Vagina (tissue), 1 donor: ENCODE results near the genes WWP2 and COG4.

GRCh38 chr16:69609438-69610450 lies 44.0 kb downstream of the NFAT5 start:
- PRO-cap = no peak
- RAMPAGE, long total RNA = start-site peak on the plus strand at chr16:69609819-69609914, 19 reads

GRCh38 chr16:69728274-69728952 lies 2.1 kb upstream of the NQO1 start:
- PRO-cap = no peak
- RAMPAGE, long total RNA = no peak

- PRO-cap = bidirectional peak, plus-strand start at chr16:69762555, minus-strand start at chr16:69762290
- RAMPAGE, long total RNA = start-site peak on the plus strand at chr16:69762334-69762367, 319 reads
Measured at GRCh38 chr16:69761944-69763004, at the start of gene WWP2. TSS of gene WWP2 (plus strand) at chr16:69762332.

GRCh38 chr16:69838932-69839679 lies 77.0 kb downstream of the WWP2 start:
- PRO-cap = no peak
- RAMPAGE, long total RNA = no peak

DNA sequence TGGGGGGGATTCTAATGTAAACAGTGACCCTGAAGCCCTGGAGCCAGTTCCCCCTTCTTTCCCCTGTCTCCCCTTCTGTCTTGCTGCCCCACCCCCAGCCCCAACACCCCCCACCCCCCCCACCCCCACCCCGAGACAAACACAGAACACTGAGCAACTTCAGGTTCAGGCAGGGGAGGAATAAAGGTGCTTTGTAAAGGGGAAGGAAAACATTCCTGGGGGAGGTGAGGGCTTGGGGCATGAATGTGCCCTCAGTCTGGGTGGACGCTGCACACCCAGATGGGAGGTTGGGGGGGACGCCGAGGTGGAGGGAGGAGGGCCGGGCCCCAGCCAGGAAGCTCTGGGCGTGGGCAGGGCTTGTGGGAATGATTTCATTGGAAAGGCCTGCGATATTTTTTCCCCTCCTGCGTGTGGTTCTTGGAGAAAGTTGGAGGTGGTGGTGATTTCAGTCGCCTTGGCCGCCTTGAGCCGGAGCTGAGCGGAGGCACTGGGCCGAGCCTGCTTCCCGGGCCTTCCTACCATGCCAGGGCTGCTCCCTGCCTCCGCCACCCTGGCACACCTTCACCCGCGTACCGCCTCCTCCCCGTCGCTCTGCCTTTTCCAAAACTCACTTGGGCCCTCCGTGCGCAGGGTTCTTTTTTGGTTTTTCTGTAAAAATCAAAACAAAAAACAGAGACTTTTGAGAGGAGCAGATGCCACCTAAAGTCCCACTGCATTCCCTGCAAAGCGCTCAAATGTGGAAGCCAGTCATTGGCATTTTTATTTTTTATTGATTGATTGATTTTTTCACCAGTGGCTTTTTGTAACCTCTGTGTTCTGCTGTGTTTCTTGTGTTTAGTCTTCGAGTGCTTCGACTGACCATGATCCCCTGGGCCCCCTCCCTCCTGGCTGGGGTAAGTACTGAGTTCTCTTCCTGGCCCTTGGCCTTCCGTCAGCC lies 26.3 kb upstream of the CLEC18A start:
- PRO-cap = bidirectional peak, plus-strand start at position 421 of the sequence, minus-strand start at position 342 of the sequence
- RAMPAGE, long total RNA = start-site peak on the plus strand centred at position 401 of the sequence, 104 bp wide, 20 reads

- PRO-cap = no peak
- RAMPAGE, long total RNA = no peak
Measured at GRCh38 chr16:69926334-69926669, 24.8 kb upstream of the CLEC18A start.

DNA sequence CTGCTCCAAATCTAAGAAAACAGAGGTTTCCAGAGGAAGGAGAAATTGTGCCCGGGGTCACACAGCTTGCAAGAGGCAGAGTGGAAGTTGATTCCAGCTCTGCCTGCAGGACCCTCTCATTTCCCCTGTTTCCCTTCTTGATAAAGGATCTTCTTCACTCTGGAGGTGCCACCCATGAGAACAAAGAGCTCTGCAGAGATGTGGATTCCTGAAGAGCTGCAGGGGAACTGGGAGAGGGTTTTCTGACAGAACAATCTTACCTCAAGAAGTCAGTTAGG lies 26.1 kb downstream of the CLEC18A start:
- PRO-cap = no peak
- RAMPAGE, long total RNA = no peak

GRCh38 chr16:70453659-70453887 lies 822 bp upstream of the FCSK start:
- PRO-cap = no peak
- RAMPAGE, long total RNA = no peak

DNA sequence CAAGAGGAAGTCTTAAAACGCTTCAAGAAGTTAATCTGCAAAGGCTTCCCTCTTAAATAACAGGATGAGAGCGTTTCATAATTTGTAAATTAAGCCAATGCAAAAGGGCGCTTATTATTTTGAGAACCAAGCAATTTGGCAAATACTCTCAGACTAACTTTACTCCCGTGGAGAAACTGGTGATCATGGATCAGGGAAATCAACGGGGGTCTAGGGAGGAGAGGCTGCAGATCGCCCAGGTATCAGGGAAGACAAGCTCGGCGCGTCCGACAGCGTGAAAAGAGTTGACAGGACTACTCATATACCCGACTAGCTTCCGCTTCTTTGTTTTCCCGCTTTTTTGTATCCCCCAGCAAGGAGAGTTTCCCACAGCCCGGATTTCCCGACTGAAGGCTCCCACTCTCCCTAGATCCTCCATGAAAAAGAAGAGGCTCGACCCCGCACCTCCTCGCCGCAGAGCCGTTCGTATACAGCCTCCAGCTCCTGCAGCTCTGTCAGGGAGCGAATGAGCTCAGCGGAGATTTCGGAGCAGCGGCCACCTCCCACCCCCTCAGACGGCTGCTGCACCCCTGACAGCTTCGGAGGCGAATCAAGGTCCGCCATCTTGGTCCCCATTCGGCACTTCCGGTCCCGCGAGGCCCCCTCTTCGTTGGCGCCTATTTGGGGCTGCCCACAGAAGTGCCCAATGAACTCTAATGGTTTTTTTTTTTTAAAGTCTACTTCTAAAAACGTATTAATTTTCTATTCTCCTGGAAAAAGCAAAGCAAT lies at the start of gene COG4:
Gene COG4 (minus strand): TSS at position 626 of the 768 bp plus-strand sequence.
- PRO-cap = bidirectional peak, plus-strand start outside the sequence, minus-strand start at position 624 of the sequence
- RAMPAGE, long total RNA = start-site peak on the minus strand centred at position 618 of the sequence, 6 bp wide, 88 reads

DNA sequence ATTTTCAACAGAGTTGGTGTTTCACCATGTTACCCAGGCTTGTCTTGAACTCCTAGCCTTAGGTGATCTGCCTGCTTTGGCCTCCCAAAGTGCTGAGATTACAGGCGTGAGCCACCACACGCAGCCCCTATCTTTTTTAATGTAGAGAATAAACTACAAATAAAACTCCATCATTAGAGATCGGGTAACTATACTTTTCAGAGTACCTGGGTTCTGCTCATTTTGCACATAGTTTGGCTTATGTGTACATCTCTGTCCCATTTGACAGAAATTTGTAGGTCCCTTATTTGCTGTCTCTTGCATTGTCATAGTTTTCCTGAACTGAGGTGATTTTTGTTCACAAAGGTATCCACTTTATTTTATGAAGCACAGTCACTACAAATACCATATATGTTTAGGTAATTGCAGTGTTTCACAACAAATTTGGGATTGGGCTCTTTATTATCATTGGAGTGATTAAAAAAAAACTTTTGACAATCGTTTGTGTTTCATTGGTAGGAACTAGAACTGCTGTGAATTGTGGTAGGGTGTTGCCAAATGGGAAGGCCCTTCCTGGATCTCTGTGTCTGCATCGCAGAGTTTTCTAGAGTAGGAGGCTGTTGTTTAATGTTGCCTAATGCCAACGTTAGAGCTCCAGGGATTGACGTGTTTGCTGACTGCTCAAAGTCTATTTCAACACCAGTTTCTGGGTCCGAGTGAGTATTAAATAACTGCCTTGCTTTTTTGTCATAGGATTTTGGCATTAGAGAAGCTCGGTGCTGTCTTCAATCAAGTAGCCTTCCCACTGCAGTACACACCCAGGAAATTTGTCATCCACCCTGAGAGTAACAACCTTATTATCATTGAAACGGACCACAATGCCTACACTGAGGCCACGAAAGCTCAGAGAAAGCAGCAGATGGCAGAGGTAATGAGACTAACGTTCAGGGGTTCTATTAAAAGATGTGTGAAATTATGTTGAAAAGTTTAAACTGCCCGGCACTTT lies 39.8 kb downstream of the SF3B3 start:
- PRO-cap = no peak
- RAMPAGE, long total RNA = no peak

DNA sequence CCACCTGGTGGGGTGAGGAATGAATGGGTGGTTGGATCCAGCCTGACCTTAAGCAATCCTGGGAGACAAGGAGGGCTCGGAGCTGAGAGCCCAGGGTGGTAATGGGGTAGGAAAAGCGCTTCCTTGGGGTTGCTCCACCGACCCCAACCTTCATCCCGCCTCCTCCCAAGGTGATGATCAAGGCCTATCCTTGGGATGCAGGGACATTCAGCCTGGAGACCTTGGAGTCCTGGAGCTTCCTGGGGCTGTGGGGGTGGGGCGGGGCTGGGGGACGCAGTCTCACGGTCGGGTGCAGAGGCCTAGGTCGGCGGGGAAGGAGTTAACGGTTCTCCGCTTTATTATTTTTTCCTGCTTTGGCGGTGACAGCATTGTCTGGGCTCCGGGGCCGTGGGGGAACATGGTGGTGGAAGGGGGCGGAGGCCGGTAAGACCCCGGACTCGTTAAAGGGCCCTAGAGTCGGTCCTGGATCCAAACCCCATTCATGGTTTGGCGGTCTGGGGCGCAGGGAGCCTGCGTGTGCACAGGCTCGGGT lies 834 bp downstream of the MTSS2 start:
- PRO-cap = unidirectional peak, plus-strand start at position 482 of the sequence
- RAMPAGE, long total RNA = no peak

- PRO-cap = no peak
- RAMPAGE, long total RNA = no peak
Measured at GRCh38 chr16:70688177-70688909, 2.5 kb upstream of the MTSS2 start.

DNA sequence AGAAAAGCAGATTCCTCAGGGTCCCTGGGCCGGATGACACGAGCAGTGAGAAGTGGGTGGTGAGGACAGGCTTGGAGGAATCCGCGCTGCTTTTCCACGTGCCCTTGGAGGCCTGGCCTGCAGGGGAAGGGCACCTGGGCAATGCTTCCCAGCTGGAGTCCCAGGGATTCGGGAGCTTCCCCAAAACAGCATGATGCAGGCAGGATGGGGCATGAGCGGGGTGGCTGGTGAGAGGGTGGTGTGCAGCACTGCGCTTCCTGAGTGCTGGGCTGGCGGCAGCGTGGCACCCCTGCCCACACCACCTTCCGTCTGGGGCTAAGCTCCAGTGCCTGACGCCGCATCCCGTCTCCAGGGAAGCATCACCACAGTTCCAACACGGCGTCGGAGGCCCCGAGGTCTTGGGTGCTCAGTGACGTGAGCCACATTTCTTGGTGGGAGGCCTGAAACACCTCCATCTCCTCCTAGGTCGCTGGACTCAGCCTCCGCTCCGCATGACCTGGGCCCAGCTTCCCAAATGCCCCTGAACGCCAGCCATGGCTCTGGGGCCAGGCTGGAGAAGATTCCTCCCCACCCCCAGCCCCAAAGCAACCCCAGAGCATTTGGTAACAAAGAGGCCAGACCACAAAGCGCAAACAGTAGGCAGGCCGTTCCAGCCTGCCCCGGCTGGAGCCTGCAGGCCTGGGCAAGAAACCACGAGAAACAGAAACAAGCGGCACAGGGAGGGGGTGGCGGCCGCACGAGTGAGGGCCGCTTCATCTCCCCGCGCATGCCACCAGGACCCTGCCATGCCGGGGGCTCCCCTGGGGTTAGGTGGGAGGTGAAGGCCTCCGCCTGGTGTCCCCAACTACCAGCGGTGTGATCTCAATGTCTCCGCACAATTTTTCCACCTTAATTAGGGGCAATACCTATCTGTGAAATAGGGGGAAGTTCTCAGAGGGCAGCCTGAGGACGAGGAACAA lies 14.0 kb upstream of the MTSS2 start:
- PRO-cap = no peak
- RAMPAGE, long total RNA = no peak

DNA sequence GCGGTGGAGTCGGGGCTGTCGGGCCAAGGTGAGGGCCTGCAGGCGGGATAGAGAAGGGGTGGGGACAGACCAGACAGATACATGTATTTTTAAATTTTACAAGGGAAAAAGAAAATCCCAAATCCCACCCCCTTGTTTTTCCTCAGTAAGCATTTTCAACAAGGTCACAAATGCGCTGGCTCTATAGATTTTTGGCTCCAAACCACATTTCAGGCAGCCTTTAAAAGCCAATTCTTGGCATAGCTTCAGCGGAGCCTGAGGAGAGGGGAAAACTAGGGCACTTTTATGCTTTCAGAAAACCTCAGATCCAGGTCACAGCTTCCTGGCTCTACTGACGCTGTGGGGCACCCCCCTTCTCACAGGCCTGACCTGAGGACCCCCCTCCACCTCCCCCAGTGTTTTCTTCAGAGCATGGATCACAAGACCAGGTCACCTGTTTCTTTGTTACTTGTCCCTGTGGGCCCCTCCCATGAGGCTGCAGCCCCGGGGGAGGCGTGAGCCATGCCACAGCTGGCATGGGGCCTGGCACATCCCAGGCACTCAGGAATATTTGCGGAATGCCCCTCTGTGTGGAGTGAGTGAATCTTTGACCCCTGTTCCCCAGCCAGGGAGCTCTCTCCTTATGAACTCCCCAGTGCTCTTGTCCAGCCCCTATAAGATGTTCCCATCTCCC lies 30.0 kb upstream of the MTSS2 start:
- PRO-cap = no peak
- RAMPAGE, long total RNA = no peak

DNA sequence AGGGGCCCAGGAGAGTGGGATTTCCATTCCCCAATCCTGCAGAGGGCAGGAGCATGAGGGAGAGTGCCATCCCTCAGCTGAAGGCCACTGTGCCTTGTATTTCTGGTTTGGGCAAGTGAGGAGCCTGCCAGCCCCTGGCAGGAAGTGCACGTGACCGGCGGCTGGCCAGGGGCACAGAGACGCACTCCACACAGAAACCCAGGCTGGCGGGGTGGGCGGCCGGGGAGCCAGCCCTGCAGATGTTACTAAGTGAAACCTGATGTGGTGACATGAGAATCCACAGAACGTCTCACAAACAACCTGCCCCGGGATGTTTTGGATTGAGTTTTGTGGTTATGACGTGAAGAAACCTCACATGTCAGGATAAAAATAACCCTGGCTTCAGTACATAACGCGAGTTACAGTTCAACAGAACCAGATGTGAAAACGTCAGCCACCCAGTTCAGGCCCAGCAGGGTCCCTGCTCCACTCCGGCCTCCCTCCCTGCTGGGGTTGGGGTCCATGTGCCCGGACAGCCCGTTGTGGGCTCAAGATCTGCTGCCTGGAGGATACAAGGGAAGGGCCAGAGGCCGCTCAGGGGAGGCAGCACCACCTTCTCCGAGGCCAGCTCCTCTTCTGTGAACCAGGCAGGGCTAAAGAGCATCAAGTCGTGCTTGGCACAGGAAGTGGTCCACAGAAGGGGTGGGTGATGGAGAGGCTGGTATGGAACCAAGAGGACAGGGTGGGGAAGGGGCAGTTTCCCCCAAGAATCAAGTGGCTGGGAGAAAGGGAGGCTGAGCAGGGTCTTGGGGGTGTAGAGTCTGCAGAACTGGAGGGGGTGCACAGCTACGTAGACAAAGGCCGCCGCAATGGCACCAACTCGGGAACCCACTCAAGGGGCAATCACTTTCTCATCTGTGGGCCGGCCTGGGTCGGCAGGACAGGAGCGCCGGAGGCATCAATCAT lies 51.9 kb upstream of the MTSS2 start:
- PRO-cap = bidirectional peak, plus-strand start at position 432 of the sequence, minus-strand start at position 291 of the sequence
- RAMPAGE, long total RNA = no peak

DNA sequence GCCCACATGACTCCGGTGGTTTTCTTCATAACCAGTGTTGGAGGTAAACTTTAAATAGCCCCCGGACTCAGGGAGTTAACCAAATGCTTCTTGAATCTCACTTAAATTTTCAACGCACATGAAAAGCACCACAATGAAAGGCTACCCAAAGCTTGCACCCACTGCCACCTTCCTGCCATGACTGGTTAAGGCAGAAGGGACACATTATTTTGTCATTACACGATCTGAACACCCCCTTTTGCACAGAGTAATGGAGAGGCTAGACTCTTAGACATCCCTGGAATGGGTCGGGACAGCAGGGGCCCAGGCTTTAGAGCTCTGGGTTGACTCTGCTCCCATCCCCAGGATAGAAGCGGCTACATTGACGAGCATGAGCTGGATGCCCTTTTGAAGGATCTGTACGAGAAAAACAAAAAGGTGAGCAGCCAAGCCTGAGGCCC lies 26.7 kb downstream of the CALB2 start:
- PRO-cap = no peak
- RAMPAGE, long total RNA = no peak

DNA sequence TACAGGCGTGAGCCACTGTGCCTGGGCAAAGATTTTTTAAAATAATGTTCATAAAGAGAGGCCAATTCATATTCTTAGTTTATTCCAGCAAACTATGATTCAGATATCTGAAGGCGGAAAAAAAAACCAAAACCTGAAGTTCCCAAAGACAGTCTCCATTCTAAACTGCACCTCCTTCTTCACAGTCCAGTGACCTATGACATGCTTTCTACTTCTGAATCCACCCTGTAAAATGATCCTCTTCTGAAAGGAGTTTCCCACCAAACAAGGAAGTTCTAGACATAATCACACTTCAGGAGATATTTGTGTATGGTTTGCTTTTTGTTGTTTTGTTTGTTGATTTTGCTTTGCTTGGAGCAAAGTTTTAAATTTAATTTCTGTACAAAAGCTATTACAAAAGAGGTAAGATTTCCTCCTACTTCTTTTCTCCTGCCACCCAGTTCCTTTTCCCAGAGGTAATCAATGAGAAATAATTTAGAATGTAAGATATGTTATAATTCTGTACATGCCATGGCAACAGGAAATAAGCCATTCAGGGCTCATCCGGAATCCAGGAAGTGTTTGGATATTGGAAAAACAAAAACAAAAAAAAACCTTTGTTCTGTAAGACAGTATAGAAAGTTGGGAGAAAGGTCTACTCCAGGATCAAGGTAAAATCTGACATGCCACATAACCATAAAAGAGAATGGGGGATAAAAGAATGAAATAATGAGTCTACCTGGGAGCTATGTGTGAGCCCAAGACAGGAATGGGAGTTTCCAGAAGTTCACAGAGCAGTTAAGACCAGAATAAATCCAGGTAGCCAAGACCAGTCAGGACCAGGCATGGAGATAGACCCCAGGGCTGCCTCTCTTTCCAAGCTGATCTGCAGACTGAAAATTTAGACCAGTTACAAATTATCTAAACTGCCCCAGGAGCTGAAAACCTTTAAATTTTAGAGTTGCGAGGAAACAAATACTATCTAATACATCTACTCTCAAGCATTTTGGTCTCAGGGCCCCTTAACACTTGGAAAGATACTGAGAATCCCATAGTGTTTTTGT lies 12.6 kb upstream of the CHST4 start:
- PRO-cap = no peak
- RAMPAGE, long total RNA = no peak

DNA sequence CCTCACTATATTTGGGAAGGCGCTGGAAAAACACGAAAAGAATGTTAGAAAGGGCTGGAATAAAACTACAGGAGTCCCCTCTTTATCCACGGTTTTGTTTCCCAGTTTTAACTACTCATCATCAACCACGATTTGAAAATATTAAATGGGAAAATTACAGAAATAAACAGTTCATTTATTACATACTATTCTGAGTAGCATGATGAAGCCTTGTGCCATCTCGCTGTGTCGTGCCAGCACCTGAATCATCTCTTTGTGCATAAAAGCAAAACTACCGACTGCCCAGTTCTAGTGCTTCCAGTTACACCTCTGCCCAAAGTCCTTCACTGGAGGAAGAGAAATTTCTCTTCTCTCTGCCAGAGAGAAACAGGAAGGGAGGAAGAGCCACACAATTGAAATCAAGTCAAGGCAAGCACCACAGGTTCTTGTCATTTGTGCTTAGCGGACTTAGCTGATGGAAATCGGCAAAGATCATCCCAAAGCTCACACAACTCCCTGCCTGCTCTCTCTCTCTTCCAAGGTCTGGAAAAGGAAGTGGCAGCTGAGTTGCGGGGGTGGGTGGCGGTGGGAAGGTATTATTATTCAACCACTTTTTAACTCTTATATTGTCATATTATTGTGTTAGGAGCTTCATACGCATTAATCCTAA lies 1.3 kb upstream of the CHST4 start:
- PRO-cap = no peak
- RAMPAGE, long total RNA = no peak

DNA sequence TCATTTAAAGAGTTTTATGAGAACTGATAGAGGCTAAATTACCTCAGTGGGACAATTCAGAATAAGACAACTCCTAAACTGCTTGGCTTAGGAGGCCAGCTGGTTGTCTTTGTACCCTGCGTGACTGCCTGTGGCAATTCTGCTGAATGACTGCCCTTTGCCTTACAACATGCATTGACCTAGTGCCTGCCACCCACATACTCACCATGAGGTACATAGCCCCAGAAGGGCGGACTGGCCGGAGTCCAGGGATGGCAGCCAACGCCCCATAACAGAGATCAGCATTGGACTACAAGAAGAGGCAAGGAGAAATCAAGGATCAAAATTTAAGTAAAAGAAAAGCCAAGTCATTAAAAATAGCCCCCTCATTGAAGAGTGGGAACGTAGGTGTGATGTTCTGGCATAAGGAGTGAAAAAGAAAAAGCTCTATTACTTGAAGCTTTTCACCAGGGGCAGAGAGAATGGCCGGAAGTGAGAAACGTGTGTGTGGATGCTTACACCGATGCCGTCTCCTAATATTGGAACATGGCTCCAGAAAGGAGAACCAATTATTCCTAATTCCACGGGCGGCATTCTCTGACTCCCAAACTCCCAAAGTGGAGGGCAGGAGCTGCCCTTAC lies 7.1 kb downstream of the TAT start:
- PRO-cap = no peak
- RAMPAGE, long total RNA = no peak

DNA sequence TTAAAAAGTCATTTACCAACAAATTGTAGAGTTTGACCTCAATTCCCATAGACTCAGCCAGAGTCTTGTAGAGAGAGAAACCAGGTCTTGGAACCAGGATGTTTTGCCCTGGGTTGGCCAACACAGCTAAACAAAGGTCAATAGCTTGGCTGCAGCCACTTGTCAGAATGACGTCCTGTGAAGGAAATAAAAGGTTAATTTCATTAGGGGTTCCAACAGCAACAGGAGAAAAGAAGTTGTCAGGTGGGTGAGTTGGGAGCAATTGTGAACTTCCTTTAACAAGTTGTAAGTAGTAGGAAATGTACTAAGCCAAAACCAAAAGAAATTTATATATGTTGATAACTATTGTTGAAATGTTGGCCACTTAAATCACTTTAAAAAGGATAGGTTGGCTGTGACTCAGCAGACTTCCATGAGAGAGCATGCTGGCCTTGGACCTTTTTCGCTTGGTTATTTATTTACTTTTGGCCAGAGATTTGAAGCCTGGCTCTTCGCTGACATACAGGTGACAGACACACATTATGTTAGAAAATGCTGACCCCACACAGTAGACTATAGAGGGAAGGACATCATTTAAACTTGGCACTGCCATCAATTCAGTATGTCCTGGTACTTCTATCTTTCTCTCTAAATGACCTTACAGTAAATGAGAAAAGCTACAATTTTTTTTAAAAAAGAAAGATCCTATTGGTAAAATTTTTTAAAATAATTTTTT lies 4.2 kb downstream of the TAT start:
- PRO-cap = no peak
- RAMPAGE, long total RNA = no peak